T47D (cell line): ENCODE measurements around the gene LTBR.

GRCh38 chr12:5080416-5080814 is 36.7 kb downstream of the KCNA5 start:
- RRBS: no CpG with 5 or more reads among the region's 1 CpG

GRCh38 chr12:5080936-5081443 is 37.3 kb downstream of the KCNA5 start:
- RRBS: no CpG with 5 or more reads among the region's 15 CpGs

- RRBS: no CpG with 5 or more reads among the region's 18 CpGs
These were observed 78.1 kb downstream of the KCNA5 start for GRCh38 chr12:5121829-5122169.

GRCh38 chr12:5429743-5430547 is 2.0 kb upstream of the NTF3 start:
- RRBS: no CpG with 5 or more reads among the region's 23 CpGs

DNA sequence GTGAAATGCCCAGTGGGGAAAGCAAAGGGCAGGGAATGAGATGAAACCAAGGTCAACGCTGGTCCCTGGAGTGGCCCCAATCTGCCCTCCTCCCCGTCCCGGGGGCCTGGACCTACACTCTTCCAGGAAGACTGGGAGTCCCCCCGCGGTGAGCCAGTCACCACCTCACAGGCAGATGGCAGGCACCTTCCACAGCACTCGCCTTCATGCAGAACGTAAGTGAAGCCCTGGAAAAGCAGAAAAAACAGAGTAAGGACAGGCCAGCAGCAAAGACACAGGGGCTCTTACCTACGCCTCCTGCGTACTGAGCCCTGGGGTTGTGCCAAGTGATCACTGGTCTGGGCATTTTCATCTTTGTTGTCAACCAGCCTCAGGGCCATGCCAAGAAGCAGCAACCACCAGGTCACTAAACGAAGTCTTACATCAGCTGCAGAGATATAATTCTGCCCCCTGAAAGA is 26.5 kb upstream of the ANO2 start:
- RRBS: no CpG with 5 or more reads among the region's 10 CpGs

DNA sequence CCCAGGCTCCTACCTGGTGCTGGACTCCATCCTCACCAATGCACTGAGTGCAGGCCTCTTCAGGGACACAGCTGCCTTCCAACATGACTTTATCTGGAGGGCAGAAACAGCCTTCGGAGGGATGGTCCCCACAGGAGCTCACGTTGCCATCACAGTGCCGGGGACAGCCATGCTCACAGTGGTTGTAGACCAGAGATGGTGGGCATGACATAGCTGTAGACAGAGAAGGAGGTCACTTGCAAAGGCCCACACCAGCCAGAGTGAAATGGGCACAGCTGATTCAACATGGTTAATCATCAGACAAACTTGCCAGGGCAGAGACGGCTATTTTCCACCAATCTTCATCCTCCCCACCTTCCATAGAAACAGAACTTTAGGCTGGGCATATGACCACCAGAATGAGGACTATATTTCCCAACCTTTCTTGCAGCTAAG is 46.8 kb upstream of the ANO2 start:
- RRBS: no CpG with 5 or more reads among the region's 4 CpGs

DNA sequence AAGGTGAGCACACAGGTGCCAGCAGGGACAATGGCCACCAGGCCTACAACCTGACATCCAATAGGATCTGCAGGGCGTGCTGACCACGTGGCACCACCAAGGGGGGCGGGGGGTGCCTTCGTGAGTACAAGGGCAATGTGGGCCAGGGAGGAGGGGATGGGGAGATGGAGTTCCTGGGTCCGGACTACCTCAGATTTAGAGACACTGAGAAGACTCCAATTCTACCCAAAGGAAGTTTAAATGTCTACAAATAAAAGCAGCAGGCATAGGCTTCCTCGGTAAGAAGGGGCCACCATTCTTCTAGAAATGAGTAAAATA is 71.8 kb upstream of the ANO2 start:
- RRBS: no CpG with 5 or more reads among the region's 6 CpGs

- RRBS: 68% methylated on average over 8 of the region's 30 CpGs
These were observed 49.5 kb downstream of the VWF start for GRCh38 chr12:6074900-6075486.

DNA sequence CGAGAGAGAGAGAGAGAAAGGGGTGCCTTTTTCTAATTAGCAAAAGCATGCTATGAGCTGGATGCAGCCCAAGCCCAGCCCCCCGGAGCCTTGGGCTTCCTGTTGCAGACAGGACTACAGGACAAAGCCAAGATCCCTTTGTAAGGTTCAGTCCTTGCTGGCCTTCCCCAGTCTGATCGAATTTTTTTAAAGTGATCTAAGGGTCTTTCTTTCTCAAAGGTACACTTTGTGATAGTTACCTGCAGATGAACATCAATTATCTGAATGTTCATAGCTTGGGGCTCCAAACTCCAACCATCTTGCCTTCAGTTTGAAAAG is 36.0 kb downstream of the VWF start:
- RRBS: no CpG with 5 or more reads among the region's 3 CpGs

- RRBS: no CpG with 5 or more reads among the region's 20 CpGs
These were observed 1.0 kb downstream of the CD9 start for GRCh38 chr12:6201121-6201777.

- RRBS: no CpG with 5 or more reads among the region's 18 CpGs
These were observed 14.6 kb downstream of the CD9 start for GRCh38 chr12:6214413-6215600.

DNA sequence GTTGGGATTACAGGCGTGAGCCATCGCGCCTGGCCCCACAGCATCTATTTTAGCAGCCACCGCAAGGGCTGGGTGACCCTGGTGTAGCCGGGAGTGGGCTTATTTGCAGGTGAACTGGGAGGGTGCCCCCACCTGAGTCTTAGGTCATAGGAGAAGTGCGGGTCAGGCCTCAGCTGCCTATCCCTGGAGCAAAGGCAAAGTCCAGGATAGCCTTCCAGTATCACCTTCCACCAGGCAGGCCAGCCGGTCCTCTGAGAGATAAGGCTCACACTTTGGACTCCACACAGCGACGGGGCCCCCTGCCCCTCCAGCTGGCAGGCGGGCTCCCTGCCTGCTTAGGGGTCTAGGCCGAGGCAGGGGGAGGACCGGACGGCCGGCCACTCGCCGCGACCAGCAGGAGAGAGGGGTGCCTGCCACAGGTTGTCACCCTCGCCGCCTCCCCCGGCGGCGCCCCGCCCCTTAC is 495 bp upstream of the PLEKHG6 start:
- RRBS: 8% methylated on average over 12 of the region's 23 CpGs

GRCh38 chr12:6337889-6338914 is 3.7 kb downstream of the TNFRSF1A start:
- RRBS: no CpG with 5 or more reads among the region's 21 CpGs

DNA sequence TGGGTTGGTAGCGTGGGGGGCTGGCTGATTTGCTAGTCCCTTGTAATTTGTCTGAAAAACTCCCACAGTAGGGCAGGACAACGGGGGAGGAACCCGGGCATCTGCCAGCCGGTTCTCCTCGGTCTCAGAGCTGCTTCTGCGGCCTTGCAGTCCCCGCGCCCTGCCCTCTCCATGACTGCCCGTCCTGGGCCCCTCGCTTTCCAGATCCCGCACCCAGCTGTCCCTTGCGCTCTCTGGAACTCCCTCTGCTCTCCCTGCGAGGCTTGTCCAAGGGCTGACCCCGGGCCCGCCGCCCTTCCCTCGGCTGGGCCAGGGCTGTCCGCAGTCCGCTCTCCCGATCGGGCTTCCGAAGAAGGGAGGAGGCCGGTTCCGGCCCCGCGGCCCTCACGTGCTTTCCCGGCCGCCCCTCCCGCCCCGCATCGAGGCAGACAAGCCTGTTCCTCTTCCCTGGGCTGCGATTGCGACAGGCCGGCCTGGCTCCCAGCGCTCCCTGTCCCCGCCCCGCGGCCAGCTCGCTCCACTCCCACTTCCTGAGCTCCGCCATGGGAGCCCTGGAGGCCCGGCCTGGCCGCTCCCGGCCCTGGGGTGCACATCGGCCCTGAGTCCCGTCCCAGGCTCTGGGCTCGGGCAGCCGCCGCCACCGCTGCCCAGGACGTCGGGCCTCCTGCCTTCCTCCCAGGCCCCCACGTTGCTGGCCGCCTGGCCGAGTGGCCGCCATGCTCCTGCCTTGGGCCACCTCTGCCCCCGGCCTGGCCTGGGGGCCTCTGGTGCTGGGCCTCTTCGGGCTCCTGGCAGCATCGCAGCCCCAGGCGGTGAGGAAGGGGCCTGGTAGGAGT is at the start of gene LTBR:
Gene LTBR, plus strand, starts transcription at position 520 of the 836 bp plus-strand sequence.
- RRBS: 2% methylated on average over 13 of the region's 60 CpGs

GRCh38 chr12:6384479-6385493 is 824 bp downstream of the LTBR start:
- RRBS: no CpG with 5 or more reads among the region's 39 CpGs

- RRBS: no CpG with 5 or more reads among the region's 21 CpGs
These were observed 14.5 kb upstream of the CD27 start for GRCh38 chr12:6429889-6431106.

DNA sequence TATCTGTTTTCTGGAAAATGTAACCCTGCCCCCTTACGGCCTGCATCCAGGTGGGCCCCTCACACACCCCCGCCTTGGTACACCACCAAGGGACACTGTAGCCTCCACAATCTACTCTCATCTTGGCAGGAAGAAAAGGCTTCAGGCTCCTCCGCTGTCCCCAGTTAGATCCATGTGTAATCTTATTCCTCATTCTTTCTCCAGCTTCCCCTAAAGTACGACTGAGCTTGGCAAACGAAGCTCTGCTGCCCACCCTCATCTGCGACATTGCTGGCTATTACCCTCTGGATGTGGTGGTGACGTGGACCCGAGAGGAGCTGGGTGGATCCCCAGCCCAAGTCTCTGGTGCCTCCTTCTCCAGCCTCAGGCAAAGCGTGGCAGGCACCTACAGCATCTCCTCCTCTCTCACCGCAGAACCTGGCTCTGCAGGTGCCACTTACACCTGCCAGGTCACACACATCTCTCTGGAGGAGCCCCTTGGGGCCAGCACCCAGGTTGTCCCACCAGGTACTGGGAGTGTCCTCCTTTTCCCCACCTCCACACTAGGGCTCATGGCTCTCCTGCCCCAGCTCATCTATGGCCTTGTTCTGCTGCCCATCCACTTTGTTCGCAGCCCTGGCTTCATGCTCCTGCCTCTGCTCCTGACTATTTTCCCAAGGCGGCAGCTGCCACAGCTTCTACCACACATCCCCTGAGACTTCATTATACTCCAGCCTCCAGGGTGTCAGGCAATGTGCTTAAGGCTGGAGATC is 6.8 kb downstream of the TAPBPL start:
- RRBS: no CpG with 5 or more reads among the region's 12 CpGs

GRCh38 chr12:6528754-6530034 is 5.1 kb upstream of the GAPDH start:
- RRBS: no CpG with 5 or more reads among the region's 28 CpGs

GRCh38 chr12:6537444-6538470 is 3.4 kb downstream of the GAPDH start:
- RRBS: no CpG with 5 or more reads among the region's 20 CpGs

DNA sequence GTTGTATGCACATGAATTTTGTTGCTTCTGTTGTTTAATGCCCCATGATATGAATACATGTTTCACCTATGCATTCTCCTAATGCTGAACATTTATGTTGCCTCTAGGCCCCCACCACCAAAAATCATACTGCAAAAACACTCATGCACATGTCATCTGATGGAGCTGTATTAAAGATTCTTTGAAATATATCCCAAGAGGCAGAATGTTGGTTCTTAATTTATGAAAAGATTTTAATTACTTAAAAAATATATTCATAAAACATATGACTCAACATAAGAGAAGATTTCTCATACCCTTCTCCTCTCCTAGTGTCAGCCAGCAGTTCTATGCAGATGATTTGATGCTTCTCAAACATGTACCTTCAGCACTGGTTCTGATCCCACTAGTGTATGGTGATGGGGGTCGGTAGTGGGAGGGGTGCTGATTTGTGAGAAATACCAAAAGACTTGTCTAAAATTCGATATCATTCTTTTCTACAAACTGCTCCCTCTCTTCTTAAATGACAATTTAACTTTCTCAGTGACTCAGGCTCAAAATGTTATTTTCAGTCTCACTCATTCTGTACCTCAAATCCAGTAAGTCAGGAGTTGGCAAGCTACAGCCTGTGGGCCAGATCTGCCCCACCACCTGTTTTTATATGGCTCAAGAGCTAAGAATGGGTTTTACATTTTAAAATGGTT is 6.3 kb upstream of the NOP2 start:
- RRBS: no CpG with 5 or more reads among the region's 2 CpGs